Spleen (tissue), 7 donors: ENCODE measurements around the gene ZBED4.

DNA sequence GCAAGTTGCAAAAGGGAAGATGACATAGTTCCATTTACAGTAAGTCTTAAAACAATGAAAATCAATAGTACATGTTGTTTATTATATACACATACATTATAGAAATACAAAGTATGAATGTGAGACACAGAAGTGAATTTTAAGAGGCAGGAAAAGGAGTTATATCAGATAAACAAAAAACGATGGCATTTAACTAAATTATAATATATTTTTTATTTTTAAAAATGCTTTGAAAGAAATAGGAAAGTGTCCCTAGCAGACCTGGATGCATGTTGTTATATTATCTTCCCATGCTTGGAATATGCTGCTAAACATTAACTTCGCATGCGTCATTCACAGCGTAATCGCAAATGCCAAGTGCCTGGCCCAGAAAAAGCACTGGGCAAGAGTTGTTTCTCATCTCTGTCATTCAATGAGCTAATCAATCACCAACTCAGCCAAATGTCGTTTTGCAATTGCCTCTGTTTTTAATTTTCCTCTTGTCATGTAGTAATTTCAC is 83.7 kb upstream of the TAFA5 start:
- PRO-cap, 4 experiments: no peak in any of the 4 experiments
- RAMPAGE, long total RNA, 4 experiments: no peak in any of the 4 experiments

DNA sequence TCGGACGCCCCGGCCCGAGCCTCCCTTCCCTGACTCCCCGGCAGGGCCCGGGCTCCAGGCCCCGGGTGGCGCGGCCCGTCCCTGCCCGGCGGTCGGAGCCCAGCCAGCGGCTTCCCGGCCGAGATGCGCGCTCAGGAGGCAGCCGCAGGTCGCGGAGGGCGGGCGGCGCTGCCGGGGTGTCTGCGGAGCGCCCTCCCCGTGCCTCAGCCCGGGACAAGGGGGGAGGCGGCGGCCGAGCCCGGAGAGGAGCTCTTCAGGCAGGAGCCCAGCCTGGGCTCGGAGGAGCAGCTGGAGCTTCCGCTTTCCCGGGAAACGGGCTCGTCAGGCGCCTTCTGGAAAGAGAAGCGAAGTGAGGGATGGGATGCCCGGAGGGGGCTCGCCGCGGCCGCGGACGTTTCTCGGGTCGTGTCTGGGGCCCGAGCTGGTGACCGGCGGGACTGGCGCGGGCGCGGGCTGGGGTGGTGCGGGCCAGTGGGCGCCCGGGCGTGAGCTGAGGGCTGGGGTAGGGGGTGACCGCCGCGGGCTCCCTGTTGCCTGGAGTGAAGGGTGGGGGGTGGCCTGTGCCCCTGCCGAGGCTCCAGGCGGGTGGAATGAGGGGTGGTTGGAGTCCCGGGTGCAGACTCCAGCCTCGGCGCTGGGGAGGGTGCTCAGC is 685 bp downstream of the TAFA5 start:
- PRO-cap, 4 experiments: no peak in any of the 4 experiments
- RAMPAGE, long total RNA, 4 experiments: no peak in any of the 4 experiments

DNA sequence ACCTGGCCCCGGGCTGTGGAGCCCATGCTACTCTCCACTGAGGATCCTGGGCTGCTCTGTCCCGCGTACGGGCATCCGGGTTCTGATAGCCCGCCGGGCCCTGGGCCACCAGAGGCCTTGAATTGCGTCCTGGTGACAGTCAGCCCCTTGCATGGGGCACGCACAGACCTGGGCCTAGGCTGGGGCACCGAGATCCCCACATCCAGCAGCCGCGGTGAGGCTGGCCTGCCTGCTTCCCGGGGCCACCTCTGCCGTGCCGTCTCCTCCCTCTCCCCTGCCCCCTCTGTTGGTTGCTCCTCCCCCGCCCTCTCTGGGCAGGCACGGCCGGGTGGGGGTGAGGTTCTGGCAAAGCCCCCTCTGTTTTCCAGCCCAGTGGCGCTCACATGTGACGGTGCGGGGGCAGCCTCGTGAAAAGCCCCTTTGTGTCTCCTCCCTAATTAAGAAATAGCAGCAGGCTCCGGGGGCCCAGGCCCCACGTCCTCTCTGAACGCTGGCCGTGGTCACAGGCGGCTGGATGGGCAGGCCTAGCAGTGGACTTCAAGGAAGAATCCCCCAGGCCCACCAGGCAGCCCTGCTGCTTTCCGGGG is 28.3 kb downstream of the TAFA5 start:
- PRO-cap, 4 experiments: no peak in any of the 4 experiments
- RAMPAGE, long total RNA, 4 experiments: no peak in any of the 4 experiments

GRCh38 chr22:48576444-48577344 is 87.3 kb downstream of the TAFA5 start:
- PRO-cap, 4 experiments: no peak in any of the 4 experiments
- RAMPAGE, long total RNA, 4 experiments: no peak in any of the 4 experiments

DNA sequence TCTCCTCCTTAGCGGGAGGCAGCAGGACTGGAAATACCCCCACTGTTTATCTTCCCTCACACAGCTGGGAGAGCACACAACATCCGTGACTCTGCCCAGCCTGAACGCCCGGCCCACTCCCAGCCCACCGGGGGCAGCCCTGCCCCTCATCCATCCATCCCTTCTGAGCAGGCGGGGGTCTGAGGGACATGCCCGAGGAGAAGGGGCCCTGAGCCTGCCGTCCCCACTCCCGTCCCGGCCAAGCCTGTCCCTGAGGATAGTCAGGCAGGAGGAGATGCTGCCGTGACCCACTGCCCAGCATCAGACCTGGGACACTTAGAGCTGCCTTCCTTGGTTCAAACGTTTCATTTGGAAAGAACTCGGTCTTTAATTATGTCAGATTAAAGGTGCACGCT is 393.5 kb downstream of the TAFA5 start:
- PRO-cap, 4 experiments: no peak in any of the 4 experiments
- RAMPAGE, long total RNA, 4 experiments: no peak in any of the 4 experiments

- PRO-cap, 4 experiments: peak in 1 of 4 experiments; most common minus-strand start chr22:49066956 (in 1)
- RAMPAGE, long total RNA, 4 experiments: no peak in any of the 4 experiments
These were observed 577.4 kb downstream of the TAFA5 start for GRCh38 chr22:49066881-49067080.

DNA sequence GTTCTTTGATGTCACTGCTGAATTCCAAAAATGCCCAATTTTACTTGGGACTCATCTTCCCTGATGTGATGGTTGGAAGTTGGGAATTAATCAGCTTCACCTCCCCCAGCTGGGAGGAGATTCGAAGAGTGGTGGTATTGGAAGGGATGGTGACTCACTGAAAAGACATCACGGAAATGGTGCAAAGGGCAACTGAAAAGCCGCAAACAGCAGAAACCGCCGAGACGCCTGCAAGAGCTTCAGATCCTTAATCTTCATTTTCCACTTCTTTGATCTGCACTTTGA is 325.6 kb downstream of the BRD1 start:
- PRO-cap, 4 experiments: no peak in any of the 4 experiments
- RAMPAGE, long total RNA, 4 experiments: no peak in any of the 4 experiments

DNA sequence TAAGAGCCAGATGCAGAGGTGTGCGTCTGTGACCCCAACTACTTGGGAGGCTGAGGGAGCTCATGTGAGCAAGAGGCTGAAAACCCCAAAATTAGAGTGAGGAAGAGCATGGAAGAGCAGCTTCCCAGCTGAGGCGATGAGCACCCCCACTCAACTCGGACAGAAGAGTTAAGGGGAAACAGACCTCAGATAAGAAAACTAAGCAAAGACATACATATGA is 21.4 kb downstream of the BRD1 start:
- PRO-cap, 4 experiments: no peak in any of the 4 experiments
- RAMPAGE, long total RNA, 4 experiments: no peak in any of the 4 experiments

- PRO-cap, 4 experiments: peak in 4 of 4 experiments; most common plus-strand start chr22:49852930 (in 1); most common minus-strand start chr22:49853513 (in 2)
- RAMPAGE, long total RNA, 4 experiments: no peak in any of the 4 experiments
These were observed 595 bp upstream of the ZBED4 start for GRCh38 chr22:49852757-49853740.

GRCh38 chr22:49853741-49854857 is at the start of gene ZBED4:
ZBED4 (plus strand) TSS chr22:49853844.
- PRO-cap, 4 experiments: peak in 4 of 4 experiments; most common plus-strand start chr22:49853907 (in 3); most common minus-strand start chr22:49854253 (in 3)
- RAMPAGE, long total RNA, 4 experiments: start-site peak on the plus strand in 1 of 4 experiments, at chr22:49853872-49853915 at its widest, 31 reads per replicate

GRCh38 chr22:49879827-49880894 is 26.5 kb downstream of the ZBED4 start:
- PRO-cap, 4 experiments: peak in 1 of 4 experiments; most common minus-strand start chr22:49880528 (in 1)
- RAMPAGE, long total RNA, 4 experiments: no peak in any of the 4 experiments

GRCh38 chr22:49931876-49932373 is 13.5 kb downstream of the CRELD2 start:
- PRO-cap, 4 experiments: no peak in any of the 4 experiments
- RAMPAGE, long total RNA, 4 experiments: start-site peak on the minus strand in 1 of 4 experiments, at chr22:49932042-49932114 at its widest, 8 reads per replicate

DNA sequence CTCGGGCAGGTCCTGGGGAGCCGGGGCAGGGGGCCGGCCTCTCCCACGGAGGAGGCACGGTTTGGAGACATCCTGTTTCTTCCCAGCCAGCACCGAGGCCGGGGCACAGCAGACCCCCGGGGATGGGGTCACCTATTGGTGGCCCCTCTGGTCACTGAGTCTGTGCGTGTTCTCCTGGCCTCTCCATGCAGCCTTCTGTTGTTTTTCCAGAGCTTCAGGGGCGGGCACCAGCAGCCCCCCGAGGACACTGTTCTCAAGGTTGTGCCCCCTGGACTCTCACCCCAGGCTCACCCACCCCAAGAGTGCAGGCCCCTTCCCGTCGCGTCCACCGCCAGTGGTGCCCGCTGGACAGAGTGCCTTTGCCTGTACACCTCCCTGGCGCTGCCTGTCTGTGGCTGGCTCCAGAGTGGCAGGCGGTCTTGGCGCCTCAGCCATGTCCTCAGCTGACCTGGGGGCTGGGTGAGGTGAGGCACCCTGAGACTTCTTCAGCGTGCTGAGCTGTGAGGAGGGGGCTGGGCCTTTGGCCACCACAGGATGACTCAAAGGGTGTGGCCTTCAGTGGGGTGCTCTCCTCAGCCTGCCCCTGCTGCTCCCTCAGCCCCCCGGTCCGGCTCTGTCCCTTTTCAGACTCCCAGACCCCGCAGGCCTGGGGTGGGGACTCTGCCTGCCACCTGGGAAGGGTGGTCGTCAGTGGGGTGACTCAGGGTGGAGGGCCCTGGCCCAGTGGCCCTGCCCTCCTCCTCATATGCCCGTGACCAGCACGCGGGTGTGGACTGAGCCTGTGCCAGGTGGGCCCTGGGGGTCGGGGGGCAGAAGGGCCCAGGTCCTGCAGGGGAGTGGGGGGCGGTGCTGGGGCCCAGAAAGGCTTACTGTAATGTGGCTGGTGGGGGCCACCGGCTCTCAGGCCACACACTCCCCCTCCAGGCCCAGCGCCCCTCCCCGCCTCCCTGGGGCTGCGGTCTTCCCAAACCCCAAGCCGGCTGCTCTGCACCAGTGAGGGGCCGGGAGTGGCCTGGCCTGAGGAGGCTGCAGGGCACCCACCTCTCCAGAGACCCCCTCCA is 15.7 kb downstream of the CRELD2 start:
- PRO-cap, 4 experiments: peak in 3 of 4 experiments; most common plus-strand start position 996 of the sequence (in 3); most common minus-strand start position 325 of the sequence (in 1)
- RAMPAGE, long total RNA, 4 experiments: no peak in any of the 4 experiments

DNA sequence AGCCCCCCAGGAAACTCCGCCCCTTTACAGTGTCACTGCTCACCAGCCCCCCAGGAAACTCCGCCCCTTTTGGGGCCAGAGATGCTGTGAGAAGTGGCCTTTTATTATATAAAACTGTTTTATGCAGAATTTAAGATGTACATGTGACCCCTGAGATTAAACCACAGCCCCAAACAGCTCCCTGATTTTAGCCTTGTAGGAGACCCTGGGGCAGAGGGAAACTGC is 15.0 kb upstream of the PIM3 start:
- PRO-cap, 4 experiments: no peak in any of the 4 experiments
- RAMPAGE, long total RNA, 4 experiments: no peak in any of the 4 experiments

- PRO-cap, 4 experiments: no peak in any of the 4 experiments
- RAMPAGE, long total RNA, 4 experiments: no peak in any of the 4 experiments
These were observed 6.7 kb upstream of the PIM3 start for GRCh38 chr22:49953909-49954306.

- PRO-cap, 4 experiments: peak in 1 of 4 experiments; most common plus-strand start chr22:49957188 (in 1)
- RAMPAGE, long total RNA, 4 experiments: no peak in any of the 4 experiments
These were observed 3.6 kb upstream of the PIM3 start for GRCh38 chr22:49957058-49957257.

DNA sequence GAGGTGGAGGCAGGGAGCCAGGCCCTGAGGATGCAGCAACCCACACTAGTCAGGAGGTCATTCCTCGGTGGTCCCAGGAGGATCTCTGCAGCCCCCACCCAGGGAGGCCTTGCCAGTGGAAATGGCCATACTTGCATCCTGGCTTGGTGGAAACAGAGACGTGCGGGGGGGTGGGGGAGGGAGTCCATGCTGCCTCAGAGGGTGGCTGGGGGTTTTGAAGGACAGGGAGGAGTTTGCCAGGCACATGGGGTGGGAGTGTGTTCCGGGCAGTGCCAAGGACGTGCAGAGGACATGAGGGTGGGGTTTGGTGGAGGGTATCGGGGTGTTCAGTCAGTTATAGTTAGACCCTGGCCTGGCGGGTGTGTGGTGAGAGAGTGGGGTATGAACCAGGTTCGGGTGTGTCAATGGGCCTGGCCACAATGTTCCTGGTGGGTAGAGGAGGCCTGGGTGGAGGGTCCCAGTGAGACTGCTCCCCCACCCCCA is 3.8 kb downstream of the PIM3 start:
- PRO-cap, 4 experiments: peak in 1 of 4 experiments; most common plus-strand start position 139 of the sequence (in 1)
- RAMPAGE, long total RNA, 4 experiments: no peak in any of the 4 experiments

GRCh38 chr22:49975295-49976290 is 15.0 kb downstream of the PIM3 start:
- PRO-cap, 4 experiments: no peak in any of the 4 experiments
- RAMPAGE, long total RNA, 4 experiments: no peak in any of the 4 experiments

DNA sequence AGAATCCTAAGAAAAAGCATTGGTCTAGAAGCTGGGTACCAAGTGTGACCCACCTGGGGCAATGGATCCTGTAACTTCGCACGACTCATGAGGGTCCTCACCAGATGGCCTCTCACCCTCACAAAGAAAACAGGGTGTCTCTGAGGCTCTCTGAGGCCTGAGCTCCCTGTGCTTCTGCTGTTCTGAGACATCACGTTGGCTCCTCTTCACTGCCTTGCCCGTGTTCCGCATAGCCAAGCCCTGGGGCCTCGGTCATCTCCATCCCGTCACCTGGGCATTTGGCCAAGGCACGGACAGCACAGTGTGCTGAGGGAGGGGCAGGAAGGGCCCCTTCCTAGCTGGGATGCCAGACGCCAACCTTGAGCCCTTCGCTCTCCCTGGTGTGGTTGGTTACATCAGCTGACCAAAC is 25.8 kb downstream of the MOV10L1 start:
- PRO-cap, 4 experiments: no peak in any of the 4 experiments
- RAMPAGE, long total RNA, 4 experiments: no peak in any of the 4 experiments

GRCh38 chr22:50197021-50198384 is 3.3 kb upstream of the SELENOO start:
- PRO-cap, 4 experiments: peak in 1 of 4 experiments; most common plus-strand start chr22:50197954 (in 1)
- RAMPAGE, long total RNA, 4 experiments: no peak in any of the 4 experiments